ENCODE measurements around a stretch of chr18.

DNA sequence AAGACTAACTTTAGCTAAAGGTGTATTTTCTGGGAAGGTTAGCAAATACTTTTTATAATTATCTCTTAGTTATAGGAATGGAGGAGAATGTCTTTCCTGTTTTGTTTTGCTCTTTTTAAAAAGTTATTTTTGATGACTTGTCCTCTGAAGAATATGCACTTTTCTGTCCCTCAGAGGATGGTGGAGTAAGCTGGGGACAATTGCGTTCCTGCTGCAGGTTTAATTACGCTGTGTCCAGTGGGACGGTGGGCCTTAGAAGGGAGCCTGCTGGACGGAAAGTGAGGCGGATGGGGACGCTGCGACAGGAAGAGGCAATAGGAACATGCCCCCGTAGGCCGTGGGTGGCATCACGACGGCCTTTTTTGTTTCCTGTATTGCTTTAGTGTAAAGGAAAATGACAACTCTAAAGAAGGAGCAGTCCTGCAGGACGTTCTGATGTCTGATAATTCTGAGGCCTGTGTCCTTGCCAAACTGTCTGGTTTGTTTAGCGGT, 121.5 kb downstream of the NFATC1 start:
- PRO-cap, result bidirectional peak, plus-strand start at position 414 of the sequence, minus-strand start at position 280 of the sequence

- PRO-cap, result unidirectional peak, minus-strand start at chr18:79624641
Measured at GRCh38 chr18:79624569-79624783, 55.1 kb upstream of the CTDP1 start.

DNA sequence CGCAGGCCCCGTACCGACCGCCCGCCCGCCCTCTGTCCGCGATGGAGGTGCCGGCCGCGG, 134 bp downstream of the CTDP1 start:
- PRO-cap, result no peak

DNA sequence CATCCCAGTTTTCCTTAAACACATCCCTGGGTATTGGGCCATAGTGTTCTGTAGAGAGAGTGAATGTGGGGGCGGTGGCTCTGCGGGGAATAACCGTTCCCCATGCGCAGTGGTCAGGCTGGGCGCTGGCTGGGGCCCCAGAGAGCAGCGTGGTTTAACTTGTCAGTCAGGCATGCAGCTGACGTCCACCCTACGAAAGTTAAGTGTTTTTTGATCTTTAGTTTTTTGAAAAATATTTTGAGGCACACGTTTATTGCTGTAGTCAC, 33.8 kb downstream of the CTDP1 start:
- PRO-cap, result no peak

- PRO-cap, result no peak
Measured at GRCh38 chr18:79744741-79745068, 53.0 kb upstream of the KCNG2 start.

DNA sequence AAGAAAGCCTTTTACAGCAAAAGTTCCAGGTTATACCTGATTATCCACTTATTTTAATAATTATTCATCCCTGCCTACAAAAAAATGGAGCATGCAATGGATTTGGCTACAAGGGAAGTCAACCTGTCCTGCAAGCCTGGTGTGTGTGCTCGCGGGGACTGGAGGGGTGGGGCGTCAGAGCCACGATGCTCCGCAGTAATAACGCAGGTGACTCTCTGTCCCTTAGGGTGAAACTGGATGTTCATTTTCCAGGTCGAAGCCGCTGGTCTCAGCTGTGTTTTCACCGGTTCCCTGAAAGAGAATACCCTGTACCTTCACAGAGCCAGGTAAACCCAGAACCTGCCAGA, 58.4 kb downstream of the KCNG2 start:
- PRO-cap, result no peak

DNA sequence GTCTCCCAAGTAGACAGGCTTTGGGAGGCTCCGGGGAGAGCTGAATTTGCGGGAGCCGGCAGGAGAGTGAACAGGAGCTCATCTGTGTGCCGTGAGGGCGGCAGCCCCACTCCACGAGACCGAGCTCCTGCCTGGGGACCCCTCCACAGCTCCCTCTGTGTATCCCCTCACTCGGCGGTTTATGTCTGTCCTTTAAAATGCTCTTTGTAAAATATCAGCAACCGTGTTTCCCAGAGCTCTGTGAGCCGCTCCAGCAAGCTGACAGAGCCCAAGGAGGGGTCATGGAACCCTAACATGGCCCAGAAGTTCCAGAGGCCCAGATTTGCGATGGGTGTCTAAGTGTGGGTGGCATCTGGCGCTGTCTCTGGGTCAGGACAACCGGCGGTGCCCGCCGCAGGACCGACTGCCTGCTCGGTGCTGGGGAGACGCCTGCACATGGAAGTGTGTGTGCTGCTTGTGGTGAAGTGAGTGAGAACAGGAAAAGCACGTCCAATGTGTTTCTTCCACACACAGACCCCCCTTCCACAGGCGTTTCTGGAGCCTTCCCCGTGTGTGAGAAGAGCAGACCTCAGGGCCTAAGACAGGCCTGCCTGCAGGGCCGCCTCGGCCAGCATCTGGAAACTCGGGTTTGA, 34.8 kb downstream of the SLC66A2 start:
- PRO-cap, result no peak

DNA sequence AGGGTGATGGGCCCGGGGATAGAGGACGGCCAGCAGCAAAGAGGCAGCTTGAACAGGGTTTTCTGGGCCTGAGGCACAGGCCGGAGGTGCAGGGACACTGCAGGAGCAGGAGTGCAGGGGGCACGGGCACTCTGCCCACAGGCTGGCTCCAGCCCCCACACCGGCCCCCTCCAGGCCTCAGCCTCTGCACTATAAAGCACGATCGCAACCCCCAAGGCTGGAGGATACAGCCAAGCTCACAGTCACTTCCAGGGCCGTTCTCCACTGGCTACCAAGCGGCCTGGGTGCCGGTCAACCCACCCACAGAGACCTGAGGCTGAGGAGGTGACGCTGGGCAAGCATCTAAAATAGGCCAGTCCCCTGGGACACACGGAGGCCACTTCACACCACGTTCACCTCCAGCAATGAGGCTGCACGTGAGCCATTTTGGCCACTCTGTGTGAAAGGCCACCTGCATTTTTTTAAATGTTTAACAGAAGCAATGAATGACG, 5.8 kb downstream of the SLC66A2 start:
- PRO-cap, result no peak

GRCh38 chr18:79954199-79954796, 2.8 kb upstream of the SLC66A2 start:
- PRO-cap, result no peak

- PRO-cap, result bidirectional peak, plus-strand start at chr18:80034001, minus-strand start at chr18:80033894; bidirectional peak, plus-strand start at chr18:80034461, minus-strand start at chr18:80034146
Measured at GRCh38 chr18:80033169-80034323, 688 bp upstream of the RBFA start.

DNA sequence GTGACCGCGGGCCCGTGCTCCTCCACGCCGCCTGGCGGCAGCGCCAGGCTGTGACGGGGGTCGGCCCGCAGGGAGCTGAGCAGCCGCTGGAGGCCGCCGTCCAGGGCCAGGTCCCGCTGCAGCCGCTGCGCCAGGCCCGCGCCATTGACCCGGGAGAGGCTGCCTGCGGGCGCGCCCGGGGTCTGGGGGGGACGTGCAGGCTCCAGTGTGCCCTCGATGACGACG, 50.6 kb downstream of the ADNP2 start:
- PRO-cap, result no peak